Spleen (tissue), 7 donors: ENCODE results near the gene DOLPP1.

DNA sequence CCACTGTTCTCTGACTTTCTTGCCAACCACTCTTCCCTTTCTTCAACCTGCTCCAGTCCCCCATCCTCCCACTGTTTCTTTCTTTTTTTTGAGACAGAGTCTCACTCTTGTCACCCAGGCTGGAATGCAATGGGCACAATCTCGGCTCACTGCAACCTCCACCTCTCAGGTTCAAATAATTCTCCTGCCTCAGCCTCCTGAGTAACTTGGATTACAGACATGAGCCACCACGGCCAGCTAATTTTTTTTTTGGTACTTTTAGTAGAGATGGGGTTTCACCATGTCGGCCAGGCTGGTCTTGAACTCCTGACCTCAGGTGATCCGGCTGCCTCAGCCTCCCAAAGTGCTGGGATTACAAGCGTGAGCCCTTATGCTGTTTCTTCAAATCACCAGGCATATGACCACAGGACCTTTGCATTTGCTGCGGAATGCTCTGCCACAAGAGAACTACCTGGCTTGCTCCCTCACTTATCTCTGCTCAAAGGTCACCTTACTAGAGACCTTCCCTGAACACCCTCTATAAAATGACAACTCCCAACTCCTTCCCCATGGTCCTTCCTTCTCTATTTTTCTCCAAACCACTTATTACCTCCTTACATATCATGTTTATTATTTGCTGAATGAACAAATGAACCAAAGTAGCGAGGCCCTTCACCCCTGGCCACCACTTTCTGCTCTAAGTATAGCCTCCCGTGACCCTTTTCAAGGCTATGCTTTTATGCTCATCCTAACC, 1.5 kb downstream of the ZER1 start:
- PRO-cap, 4 experiments: no peak in any of the 4 experiments
- RAMPAGE, long total RNA, 4 experiments: no peak in any of the 4 experiments

- PRO-cap, 4 experiments: peak in 2 of 4 experiments; most common plus-strand start chr9:128771660 (in 1); most common minus-strand start chr9:128771570 (in 1)
- RAMPAGE, long total RNA, 4 experiments: no peak in any of the 4 experiments
These were observed 515 bp downstream of the ZER1 start for GRCh38 chr9:128771042-128771782.

DNA sequence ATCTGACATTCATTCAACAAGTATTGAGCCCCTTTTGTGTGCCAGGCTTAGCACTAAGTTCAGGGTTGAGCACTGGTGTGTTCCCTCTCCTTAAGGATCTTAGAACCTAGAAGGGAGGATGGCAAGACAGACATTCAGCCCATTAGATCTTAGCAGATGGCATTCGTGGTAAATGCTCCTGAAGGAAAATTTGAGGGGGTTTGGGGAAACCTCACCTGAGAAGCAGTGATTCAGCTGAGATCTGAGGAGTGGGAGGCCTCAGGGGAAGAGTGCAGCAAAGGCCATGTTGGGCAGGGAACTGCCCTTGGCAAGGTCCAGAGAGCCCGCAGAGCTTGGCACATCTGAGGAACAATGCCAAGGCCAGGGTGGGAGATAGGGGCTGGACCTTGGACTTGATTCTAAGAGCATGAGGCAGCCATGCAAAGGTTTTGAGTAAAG, 5.8 kb downstream of the TBC1D13 start:
- PRO-cap, 4 experiments: no peak in any of the 4 experiments
- RAMPAGE, long total RNA, 4 experiments: no peak in any of the 4 experiments

GRCh38 chr9:128882245-128883238, 609 bp downstream of the LRRC8A start:
- PRO-cap, 4 experiments: peak in 4 of 4 experiments; most common plus-strand start chr9:128882570 (in 3); most common minus-strand start chr9:128882501 (in 2)
- RAMPAGE, long total RNA, 4 experiments: no peak in any of the 4 experiments

DNA sequence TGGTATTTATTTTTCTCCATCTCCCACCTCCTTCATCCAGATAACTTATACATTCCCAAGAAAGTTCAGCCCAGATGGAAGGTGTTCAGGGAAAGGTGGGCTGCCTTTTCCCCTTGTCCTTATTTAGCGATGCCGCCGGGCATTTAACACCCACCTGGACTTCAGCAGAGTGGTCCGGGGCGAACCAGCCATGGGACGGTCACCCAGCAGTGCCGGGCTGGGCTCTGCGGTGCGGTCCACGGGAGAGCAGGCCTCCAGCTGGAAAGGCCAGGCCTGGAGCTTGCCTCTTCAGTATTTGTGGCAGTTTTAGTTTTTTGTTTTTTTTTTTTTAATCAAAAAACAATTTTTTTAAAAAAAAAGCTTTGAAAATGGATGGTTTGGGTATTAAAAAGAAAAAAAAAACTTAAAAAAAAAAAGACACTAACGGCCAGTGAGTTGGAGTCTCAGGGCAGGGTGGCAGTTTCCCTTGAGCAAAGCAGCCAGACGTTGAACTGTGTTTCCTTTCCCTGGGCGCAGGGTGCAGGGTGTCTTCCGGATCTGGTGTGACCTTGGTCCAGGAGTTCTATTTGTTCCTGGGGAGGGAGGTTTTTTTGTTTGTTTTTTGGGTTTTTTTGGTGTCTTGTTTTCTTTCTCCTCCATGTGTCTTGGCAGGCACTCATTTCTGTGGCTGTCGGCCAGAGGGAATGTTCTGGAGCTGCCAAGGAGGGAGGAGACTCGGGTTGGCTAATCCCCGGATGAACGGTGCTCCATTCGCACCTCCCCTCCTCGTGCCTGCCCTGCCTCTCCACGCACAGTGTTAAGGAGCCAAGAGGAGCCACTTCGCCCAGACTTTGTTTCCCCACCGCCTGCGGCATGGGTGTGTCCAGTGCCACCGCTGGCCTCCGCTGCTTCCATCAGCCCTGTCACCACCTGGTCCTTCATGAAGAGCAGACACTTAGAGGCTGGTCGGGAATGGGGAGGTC, 3.8 kb upstream of the PHYHD1 start:
- PRO-cap, 4 experiments: peak in 4 of 4 experiments; most common plus-strand start position 793 of the sequence (in 2); most common minus-strand start position 493 of the sequence (in 4)
- RAMPAGE, long total RNA, 4 experiments: no peak in any of the 4 experiments

DNA sequence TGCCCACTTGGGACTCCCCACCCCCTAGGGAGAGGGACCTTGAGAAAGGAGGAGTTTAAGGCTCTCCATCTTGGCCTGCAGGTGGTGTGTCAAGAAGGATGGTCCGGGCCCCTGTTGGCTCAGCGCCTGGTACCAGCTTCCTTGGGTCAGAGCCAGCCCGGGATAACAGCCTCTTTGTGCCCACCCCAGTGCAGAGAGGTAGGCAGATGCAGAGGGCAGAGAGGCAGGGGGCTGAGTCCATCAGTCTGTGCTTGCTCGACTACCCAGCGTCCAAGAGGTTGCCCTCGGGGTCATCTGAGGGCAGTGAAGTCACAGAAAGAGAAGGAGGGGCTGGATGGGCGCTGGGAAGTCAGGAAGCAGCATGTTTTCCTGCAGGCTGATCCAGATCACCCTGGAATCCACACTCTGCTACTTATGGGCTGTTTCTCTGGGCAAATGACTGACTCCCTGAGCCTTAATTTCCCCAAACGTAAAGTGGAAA, 6.8 kb downstream of the DOLK start:
- PRO-cap, 4 experiments: peak in 2 of 4 experiments; most common plus-strand start position 384 of the sequence (in 2); most common minus-strand start position 268 of the sequence (in 1)
- RAMPAGE, long total RNA, 4 experiments: no peak in any of the 4 experiments

GRCh38 chr9:128946083-128946932, 1.1 kb downstream of the DOLK start:
- PRO-cap, 4 experiments: no peak in any of the 4 experiments
- RAMPAGE, long total RNA, 4 experiments: no peak in any of the 4 experiments

DNA sequence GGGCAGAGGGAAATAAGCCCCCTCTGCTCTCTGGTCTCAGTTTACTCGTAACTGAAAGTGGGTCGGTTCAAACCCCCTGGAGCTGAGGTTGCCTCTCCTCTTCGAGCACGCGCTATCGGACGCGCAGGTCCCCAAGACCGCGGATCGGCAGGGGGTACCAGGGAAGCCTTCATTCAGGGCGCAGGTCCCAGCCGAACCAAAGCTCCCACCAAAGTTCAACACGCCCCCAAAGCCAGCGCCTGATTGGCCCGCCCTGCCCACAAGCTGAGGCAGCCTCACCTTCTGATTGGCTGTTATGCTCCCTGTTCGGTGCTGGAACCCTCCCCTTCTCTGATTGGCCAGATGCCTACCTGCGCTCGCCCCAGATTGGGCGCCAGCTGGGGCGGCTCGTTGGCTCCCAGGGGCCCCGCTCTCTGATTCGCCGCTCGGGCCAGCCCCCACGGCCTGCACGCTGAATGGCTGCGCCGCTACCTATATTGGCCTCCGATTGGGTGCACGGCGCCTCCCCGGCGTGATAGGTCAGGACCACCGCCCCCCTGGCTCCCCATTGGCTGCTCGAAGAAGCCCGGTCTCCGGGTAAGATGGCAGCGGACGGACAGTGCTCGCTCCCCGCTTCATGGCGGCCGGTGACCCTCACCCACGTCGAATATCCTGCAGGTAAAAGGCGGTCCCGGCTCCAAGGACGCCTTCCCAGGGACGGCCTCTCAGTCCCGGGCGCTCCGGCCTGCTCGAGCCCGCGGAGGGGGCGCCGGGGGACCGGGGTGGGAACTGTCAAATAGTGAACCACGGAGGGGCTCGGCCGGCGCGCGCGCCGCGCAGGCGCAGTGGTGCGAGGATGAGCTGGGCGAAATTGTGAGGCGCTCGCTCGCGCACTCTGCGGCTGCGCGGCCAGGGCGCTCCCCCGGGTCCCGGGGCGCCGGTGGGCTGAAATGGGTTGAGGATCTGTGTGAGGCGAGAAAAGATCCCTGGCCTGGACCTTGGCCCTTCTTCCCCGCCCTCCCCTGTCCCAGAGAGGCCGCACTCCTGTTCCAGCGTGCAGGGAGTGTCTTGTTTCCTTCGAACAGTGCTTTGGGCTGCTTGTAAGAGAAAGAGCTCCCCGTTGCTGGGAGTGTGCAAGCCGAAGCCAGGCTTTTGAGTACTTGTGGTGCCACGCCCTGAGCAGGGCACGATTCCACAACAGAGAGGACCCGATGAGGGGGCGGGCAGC, at the start of gene DOLPP1:
Gene DOLPP1, plus strand, starts transcription at position 561 of the 1,207 bp plus-strand sequence.
- PRO-cap, 4 experiments: peak in 4 of 4 experiments; most common plus-strand start position 561 of the sequence (in 4); most common minus-strand start position 826 of the sequence (in 3)
- RAMPAGE, long total RNA, 4 experiments: start-site peak on the plus strand in 4 of 4 experiments, centred at positions 565 to 572 of the sequence, 28 to 54 reads per replicate

- PRO-cap, 4 experiments: no peak in any of the 4 experiments
- RAMPAGE, long total RNA, 4 experiments: no peak in any of the 4 experiments
These were observed 734 bp downstream of the CRAT start for GRCh38 chr9:129109862-129110255.

- PRO-cap, 4 experiments: peak in 1 of 4 experiments; most common minus-strand start chr9:129147457 (in 1)
- RAMPAGE, long total RNA, 4 experiments: no peak in any of the 4 experiments
These were observed 30.7 kb downstream of the IER5L start for GRCh38 chr9:129147332-129147760.

DNA sequence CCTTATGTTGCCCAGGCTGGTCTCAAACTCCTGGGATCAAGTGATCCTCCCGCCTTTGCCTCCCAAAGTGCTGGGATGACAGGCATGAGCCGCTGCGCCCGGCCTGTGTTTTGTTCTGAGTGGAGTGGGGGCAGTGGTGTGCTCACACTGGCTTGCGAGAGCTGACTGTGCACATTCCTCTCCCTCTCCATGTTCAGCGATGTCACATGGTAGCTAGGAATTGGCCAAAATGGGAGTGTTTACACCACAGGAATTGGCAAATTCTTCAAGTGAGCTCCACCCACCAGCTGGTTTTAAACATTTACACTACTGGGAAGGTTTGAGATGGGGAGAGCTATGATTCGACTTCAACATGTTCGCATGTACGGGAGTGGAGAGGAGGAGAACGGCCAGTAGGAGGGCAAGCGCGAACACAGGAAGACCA, 16.8 kb downstream of the IER5L start:
- PRO-cap, 4 experiments: no peak in any of the 4 experiments
- RAMPAGE, long total RNA, 4 experiments: no peak in any of the 4 experiments

DNA sequence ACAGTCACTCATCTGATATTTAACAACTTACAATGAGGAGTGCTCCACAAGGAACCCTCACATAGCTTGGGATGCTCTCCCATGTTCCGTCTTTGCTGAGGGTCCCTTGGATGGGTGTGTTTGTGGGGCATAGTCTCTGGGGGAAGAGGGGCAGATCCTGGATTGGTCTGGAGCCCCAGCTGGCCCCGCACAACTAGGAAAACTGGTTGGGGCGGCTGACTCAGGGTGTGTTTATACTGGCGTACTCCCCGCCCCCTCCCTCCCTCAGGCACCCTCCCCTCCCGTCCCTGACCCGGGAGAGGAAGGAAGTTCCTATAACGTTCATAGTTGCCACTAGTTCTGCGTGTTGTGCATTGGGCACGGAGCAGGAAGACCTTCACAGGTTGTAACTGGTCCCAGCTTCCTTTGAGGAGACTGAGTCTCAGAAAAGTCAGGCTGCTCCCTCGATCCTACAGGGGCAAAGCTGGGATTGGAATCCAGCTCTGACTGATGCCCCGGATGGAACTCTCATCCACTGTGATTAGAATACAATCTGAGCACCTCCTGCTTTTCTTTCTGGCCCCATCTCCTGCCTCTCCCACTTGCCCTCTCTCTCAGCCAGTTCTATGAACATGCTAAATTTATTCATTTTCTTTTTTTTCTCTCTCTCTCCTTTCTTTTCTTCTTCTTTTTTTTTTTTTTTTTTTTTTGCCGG, 11.0 kb downstream of the IER5L start:
- PRO-cap, 4 experiments: peak in 4 of 4 experiments; most common plus-strand start position 353 of the sequence (in 4); most common minus-strand start position 204 of the sequence (in 4)
- RAMPAGE, long total RNA, 4 experiments: no peak in any of the 4 experiments

GRCh38 chr9:129182532-129183099, 4.6 kb upstream of the IER5L start:
- PRO-cap, 4 experiments: no peak in any of the 4 experiments
- RAMPAGE, long total RNA, 4 experiments: no peak in any of the 4 experiments

GRCh38 chr9:129193533-129194163, 15.6 kb upstream of the IER5L start:
- PRO-cap, 4 experiments: no peak in any of the 4 experiments
- RAMPAGE, long total RNA, 4 experiments: no peak in any of the 4 experiments

DNA sequence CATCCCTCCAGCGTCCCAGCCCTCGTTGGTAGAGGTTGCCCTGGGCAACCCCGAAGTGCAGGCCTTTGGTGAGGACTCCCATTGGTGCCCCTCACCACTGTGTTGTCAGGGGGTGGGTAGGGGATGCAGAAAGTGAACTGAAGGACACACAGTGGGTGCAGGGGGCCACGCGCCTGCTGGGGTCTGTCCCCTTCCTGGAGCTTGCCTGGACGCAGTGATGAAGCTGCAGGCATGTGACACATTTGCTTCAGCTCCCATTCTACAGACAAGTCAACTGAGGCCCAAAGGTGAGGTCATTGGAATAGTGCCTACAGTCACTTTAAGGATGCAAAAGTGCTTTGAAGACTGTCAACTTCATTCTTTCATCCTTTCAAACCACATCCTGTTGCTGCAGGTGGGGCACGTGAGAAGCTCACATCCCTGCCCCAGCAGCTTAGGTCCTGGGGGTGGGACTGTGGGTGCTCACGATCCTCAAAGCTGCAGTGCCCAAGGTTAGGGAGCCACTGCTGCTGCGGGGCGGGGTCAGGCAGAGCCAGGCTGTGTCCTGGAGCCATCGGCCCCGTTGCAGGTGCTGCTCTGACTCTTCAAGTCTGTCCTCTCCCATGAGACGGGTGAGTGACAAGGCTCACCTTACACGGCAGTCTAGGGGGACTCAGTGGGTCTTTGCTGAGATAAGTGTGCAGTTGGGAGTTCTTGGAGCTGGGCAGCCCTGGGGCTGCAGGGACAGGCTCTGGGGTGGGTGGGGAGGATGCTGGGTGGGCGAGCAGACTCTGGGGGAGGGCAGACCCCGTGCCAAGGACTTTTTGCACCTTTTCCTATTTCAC, 57.9 kb upstream of the IER5L start:
- PRO-cap, 4 experiments: peak in 4 of 4 experiments; most common plus-strand start position 436 of the sequence (in 3)
- RAMPAGE, long total RNA, 4 experiments: no peak in any of the 4 experiments

- PRO-cap, 4 experiments: peak in 1 of 4 experiments; most common minus-strand start chr9:129262456 (in 1)
- RAMPAGE, long total RNA, 4 experiments: no peak in any of the 4 experiments
These were observed 84.1 kb upstream of the IER5L start for GRCh38 chr9:129262145-129262672.

DNA sequence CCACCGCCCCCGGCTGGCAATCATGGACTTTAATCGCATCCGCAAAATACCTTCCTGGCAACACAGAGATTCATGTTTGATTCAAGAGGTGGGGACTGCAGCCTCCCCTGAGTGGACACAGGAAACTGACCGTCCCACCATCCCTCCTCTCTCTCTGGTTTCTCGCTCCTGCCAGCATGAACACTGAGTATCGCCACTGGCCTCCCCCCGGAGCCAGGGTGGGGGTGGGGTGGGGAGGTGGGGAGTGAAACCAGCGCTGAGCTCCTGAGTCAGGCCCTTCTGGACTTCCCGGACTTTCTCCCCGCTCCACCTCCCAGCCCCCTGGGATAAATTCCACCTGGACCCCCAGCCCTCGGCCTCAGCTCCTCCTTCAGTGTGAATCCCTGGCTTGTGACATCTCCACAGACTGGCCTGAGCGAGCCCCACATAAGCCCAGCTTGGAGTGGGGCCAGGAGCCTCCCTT, 137.2 kb upstream of the IER5L start:
- PRO-cap, 4 experiments: no peak in any of the 4 experiments
- RAMPAGE, long total RNA, 4 experiments: no peak in any of the 4 experiments

GRCh38 chr9:129459929-129460425, 160.9 kb downstream of the C9orf50 start:
- PRO-cap, 4 experiments: peak in 4 of 4 experiments; most common minus-strand start chr9:129460349 (in 2)
- RAMPAGE, long total RNA, 4 experiments: no peak in any of the 4 experiments

GRCh38 chr9:129630569-129631328, 4.8 kb downstream of the NTMT1 start:
- PRO-cap, 4 experiments: no peak in any of the 4 experiments
- RAMPAGE, long total RNA, 4 experiments: no peak in any of the 4 experiments

GRCh38 chr9:129639834-129640888, 1.8 kb downstream of the ASB6 start:
- PRO-cap, 4 experiments: no peak in any of the 4 experiments
- RAMPAGE, long total RNA, 4 experiments: no peak in any of the 4 experiments